Mesenchymal stem cell of adipose (primary cell): Measurements from ENCODE around the genes WDFY4 and ERCC6.

GRCh38 chr10:47599583-47600083, 76.2 kb upstream of the AGAP9 start:
- CAGE, long polyA plus RNA: no peak

GRCh38 chr10:47743575-47744242, 19.7 kb downstream of the SYT15B start:
- CAGE, long polyA plus RNA: no peak

DNA sequence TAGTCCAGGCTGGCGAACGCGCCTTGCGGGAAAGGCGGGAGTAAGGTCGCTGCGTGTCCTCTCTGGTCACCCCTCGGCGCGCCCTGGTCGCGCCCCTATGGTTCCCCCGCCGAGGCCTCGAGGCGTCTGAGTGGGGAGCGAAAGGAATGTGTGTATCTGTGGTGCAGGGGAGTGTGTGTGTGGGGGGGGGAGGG, 115 bp upstream of the SYT15B start:
- CAGE, long polyA plus RNA: no peak

DNA sequence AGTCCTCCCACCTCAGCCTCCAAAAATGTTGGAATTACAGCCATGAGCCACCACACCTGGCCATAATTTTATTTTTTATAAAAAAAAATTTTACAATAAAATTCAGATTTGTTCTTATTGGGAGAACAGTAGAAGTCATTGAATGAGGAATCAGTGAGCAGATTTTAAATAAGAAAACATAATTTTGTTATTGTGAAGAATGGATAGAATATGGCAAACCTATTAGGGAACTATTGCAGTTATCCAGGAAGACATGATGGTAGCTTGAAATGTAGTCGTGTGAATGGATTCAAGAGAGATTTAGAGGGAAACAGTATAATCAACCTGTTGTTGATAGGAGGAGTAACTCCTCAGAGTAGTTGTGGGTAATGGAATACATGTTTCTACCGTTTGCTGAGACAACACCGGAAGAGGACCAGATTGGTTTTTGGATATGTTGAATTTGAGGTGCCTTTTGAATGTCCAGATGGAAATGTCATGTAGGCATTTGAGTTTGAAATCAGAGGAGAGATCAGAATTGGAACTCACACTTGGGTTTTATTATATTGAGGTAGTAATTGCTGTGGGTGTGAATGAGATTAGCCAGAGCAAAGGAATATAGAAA, 36.0 kb downstream of the MAPK8 start:
- CAGE, long polyA plus RNA: no peak

GRCh38 chr10:48354101-48354778, 47.8 kb downstream of the MAPK8 start:
- CAGE, long polyA plus RNA: no peak

DNA sequence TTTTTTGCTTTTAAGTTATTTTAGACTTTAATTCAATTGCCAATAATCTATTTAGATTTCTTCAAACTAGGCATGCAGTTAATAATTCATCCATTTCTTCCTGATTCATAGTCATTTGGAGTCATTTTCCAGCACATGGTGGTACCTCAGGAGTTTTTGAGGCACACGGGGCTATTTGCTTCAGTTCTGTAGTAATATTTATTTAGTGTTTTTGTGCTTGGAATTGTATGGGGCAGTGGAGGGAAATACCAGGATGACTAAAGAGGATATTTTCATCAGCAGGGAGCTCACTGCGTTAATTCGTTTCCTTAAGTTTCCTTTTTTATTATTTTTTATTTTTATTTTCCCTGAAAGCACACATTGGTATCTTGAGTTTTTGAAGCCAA, 57.5 kb downstream of the MAPK8 start:
- CAGE, long polyA plus RNA: no peak

- CAGE, long polyA plus RNA: no peak
Measured at GRCh38 chr10:48367455-48368120, 61.1 kb downstream of the MAPK8 start.

GRCh38 chr10:48431913-48432344, 125.5 kb downstream of the MAPK8 start:
- CAGE, long polyA plus RNA: no peak

DNA sequence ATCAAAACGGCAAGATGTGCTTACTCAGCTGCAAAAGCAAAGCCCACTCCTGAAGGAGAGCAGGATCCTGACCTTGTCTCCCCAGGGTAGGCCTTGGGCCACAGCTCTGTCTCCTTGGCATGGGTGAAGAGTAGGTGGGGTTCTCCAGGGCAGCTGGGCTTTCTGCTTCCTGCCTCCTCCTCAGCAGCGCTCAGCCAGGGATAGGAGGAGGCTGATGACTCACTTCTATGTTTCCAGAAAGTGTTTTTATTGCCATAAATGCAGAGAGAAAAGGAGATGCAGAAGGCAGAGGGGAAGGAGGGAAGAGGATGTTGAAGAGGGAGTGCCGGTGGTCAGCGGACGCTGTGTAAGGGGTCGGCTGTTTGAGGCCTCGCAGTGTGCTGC, 107.7 kb downstream of the ARHGAP22 start:
- CAGE, long polyA plus RNA: no peak

- CAGE, long polyA plus RNA: no peak
Measured at GRCh38 chr10:48577037-48577455, 27.8 kb downstream of the ARHGAP22 start.

DNA sequence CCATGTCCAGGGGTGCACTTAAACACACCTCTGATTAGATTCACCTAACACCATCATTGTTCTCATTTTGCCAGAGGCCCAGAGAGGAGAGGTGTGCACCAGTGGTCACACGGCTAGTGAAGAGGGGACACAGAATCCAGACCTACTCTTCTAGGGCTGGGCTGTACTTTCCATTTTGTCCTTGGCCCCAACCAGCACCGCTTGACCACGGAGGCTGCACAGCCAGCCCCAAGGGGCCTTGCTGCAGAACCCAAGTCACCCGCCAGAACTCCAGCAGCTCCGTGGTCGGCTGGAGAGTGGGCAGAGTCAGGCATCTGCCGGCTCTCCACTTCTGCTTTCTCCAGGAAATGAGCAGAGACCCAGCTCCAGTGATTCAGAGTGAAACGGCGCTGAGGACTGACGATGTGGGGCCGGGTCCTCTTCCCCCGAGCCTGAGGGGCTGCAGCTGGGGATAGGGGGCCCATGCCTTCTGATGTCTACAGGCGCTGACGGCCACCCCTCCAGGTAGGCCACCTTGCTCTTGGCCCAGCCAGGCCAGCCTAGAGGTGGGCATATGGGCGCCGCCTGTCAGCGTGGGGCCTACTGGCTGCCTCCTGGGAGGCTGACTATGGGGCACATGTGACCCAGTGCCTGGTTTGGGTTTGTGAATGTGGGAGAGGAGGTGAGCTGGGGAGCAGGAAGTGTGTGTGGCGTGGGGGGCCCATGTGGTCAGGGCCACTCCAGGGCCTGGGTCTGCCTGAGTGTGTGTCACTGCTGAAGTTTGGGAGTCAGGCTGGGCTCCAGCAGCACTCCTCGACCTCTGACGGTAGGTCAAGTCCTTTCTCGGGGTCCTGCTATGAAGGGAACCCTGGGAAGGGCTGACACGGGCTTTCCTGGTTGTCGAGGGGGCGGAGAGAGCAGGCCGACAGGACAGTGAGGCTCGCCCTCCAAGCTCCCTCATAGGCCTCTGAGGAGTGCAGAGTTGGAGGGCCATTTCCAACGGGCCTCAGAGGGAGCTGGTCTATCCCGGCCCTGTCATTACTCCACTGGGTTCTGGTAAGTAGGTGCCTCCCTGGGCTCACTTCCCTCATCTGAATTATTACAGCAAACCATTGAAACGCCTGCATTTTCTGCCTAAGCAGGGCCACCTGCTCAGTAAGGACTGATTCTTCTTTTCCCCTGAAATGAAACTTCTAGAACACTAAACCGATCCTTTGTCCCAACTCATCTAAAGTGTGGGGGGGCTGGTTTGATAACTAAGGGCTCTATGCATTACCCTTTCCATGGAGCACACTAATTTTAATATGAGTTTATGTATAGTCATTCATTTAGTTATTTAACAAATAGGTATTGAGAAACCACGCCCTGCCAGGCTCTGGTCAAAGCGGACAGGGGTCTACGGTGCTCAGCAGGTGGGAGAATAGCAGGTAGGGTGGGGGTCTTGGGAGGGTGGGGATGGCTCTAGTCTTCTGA, at the start of gene WDFY4:
Gene WDFY4, plus strand, starts transcription at position 376 of the 1,452 bp plus-strand sequence.
- CAGE, long polyA plus RNA: no peak

GRCh38 chr10:49076910-49077750, 38.2 kb downstream of the VSTM4 start:
- CAGE, long polyA plus RNA: no peak

DNA sequence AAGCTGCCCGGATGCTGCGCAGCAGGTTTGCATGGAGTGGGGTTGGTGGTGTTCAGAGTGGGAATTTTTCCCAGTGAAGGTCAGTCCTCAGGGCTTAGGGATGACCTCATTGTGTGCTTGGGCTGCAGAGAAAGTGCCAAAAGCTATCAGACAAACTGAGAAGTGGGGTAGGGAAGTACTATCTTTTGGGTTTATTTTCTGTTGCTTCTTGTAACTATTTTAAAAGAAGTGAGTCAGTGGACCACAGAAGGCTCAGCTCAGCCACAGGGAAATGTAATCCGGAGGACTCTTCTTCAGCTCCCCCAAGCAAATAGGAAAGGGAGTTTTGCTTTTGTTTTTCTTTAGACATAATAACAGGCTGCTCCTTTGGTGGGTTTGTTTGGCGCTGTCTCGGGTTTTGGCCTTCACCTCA, 5.2 kb upstream of the FAM170B start:
- CAGE, long polyA plus RNA: no peak

DNA sequence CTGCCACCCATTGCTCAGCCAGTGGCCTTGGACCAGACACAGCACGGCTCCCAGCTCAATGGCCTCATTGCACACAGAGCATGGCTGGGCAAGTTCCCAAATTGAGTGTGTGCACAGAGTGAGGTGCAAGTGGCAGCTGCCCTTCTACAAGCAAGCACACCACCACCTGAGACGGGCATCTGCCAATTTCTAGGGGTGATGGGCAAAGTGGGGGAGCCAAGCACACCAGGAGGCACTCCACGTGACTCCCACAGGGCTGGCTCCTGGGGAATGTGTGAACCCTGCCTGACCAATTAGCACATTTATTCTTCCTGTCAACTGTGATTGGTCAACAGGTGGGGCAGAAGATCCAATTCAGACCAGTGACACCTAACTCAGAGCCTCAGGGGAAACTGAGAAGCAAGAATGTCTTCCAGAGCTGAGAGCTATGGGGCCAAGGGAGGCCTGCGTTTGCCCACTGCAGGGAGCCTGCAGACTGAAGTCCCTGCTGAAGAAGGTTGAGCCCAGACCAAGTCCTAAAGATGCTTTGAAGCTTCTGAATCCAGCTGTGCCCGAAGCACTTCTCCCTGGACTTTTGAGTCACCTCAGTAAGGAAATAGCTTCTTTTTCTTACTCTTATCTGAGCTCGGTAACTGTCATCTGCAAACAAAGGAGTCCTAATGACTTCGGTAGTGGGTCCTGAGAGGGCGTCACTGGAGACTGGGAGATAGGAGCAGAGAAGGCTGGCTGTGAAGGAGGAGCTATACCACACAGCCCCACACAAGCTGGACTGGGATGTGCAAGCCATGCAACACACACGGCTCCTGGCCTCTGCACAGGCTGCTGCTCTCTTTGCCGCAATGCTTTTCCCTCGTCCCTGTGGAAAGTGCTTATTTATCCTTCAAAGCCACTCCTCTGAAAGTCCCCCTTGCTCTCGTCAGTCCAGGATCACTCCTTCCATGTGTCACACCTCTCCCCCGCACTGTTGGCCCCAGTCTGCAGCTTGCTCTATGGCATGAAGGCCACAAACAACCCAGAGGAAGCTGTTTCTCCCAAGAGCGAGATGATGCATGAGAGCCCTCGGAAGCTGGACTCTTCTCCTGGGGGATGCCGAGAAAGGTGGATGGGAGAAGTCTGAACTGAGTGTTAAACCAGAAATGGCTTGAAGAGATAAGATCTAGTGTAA, 15.2 kb downstream of the TMEM273 start:
- CAGE, long polyA plus RNA: no peak

- CAGE, long polyA plus RNA: no peak
Measured at GRCh38 chr10:49194028-49194584, 5.9 kb upstream of the TMEM273 start.

- CAGE, long polyA plus RNA: no peak
Measured at GRCh38 chr10:49538690-49539392, at the start of gene ERCC6. TSS of gene ERCC6 (minus strand) at chr10:49539121.

- CAGE, long polyA plus RNA: no peak
Measured at GRCh38 chr10:49837066-49837389, 74.9 kb upstream of the OGDHL start.

- CAGE, long polyA plus RNA: no peak
Measured at GRCh38 chr10:50326828-50327853, 75.8 kb upstream of the ASAH2 start.

DNA sequence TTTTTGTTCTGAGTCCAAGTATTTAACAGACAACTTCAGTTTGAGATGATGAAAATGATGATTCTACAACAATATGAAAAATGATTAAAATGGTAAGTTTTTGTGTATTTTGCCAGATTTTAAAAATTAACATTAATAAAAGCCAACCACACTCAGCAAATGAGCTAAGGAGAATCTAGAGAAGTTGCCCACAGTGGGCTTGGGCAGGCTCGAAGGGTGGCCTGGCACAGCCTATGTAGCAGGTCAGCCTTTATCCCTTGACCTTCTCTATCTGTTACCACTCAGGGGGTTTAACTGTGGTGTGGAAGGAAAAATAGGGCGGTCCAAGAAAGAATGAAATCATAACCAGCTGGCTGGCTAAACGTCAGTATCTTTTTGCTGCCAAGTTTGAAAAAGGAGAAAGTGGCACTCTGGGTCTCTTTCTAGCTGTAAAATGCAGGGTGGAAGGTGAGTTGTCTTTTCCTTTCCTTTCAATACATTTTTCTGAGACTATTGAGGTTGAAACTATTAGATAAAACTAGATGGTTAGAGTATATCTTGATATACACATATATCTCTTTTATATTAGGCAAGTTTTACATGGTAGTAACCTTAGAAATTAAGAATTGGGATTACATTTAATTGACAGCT, 130.3 kb upstream of the ASAH2 start:
- CAGE, long polyA plus RNA: no peak

DNA sequence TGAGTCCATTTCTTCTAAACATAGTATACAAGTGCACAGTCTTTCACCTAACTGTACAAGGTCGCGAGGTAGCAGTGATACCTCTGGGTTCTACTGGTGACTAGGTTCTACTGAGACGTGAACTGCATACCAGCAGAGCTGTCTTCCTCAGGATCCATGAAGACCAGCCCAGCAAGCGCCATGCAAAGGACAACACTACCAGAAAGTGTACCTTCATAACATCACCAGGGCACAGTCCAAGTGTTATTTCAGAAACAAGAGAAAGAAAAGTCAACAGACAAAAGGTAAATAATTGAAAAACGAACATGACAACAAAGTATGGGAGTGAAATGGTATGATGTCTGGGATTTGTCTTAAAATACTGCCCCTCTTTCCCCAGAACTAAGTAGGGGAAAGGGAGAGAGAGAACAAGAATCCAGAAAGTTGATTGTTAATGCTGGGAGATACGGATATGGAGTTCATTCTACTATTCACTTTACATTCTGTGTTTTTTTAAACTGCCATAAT, 141.1 kb upstream of the ASAH2 start:
- CAGE, long polyA plus RNA: no peak